Heart left ventricle (tissue), 7 donors: Measurements from ENCODE around the gene CMPK2.

DNA sequence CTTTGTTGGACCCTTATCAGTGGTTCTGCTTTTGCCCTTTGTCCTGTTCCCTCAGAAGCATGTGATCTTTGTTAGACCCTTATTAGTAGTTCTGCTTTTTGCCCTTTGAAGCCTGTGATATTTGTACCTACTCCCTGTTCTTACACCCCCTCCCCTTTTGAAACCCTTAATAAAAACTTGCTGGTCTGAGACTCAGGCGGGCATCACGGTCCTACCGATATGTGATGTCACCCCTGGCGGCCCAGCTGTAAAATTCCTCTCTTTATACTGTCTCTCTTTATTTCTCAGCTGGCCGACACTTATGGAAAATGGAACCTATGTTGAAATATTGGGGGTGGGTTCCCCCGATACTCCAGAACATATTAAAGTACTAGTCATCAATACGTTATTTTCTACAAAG lies 3.8 kb downstream of the ADI1 start:
- PRO-cap, 6 experiments = no peak in any of the 6 experiments
- RAMPAGE, long total RNA, 2 experiments = no peak in any of the 2 experiments
- RRBS = no CpG with 5 or more reads among the region's 7 CpGs

DNA sequence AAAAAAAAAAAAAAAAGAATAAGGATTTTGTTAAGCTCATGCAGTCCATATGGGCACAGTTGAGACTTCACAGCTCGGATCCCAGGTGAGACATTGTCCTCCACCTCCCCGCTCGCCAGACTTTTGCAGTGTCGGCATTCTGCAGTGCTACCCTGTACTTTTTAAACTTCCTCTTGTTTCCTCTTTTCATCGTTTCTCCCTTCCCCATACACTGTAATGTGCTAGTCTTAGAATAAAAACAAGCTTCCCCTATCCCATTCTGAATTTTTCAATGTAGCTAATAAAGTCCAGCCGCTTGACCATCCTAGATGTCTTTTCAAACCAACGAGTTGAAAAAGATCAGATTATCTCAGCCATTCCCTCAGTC lies 524 bp upstream of the ADI1 start:
- PRO-cap, 6 experiments = no peak in any of the 6 experiments
- RAMPAGE, long total RNA, 2 experiments = no peak in any of the 2 experiments
- RRBS = no CpG with 5 or more reads among the region's 7 CpGs

GRCh38 chr2:3598931-3599330 lies 4.0 kb downstream of the COLEC11 start:
- PRO-cap, 6 experiments = no peak in any of the 6 experiments
- RAMPAGE, long total RNA, 2 experiments = no peak in any of the 2 experiments
- RRBS = no CpG with 5 or more reads among the region's 10 CpGs

DNA sequence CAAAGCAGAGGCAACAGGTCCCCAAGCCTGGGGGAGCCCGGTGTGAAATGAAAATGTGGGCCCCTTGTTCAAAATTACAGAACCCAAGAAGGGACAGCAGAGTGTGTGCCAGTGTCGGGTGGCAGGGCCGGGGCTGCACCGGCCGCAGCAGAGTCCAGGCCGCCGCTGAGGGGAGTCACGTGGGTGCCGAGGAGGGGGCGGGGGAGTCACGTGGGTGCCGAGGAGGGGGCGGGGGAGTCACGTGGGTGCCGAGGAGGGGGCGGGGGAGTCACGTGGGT lies 10.1 kb downstream of the COLEC11 start:
- PRO-cap, 6 experiments = peak in 3 of 6 experiments; most common minus-strand start position 163 of the sequence (in 2)
- RAMPAGE, long total RNA, 2 experiments = no peak in any of the 2 experiments
- RRBS = 42% methylated on average over 3 of the region's 17 CpGs

DNA sequence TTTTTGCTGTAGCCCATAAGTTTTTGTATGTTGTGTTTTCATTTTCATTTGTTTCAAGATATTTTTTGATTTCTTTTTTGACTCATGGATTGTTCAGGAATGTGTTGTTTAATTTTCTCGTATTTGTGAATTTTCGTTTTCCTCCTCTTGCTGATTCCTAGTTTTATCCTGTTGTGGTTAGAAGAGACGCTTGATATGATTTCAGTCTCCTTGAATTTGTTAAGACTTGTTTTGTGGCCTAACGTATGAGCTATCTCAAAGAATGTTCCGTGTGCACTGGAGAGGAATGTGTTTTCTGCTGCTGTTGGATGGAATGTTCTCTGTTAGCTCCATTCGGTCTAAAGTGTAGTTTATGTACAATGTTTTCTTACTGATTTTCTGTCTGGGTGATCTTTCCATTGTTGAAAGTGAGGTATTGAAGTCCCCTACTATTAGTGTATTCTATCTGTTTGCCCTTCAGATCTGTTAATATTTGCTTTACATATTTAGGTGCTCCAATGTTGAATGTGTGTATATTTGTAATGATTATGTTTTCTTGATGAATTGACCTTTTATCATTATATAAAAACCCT lies 25.9 kb downstream of the COLEC11 start:
- PRO-cap, 6 experiments = no peak in any of the 6 experiments
- RAMPAGE, long total RNA, 2 experiments = no peak in any of the 2 experiments
- RRBS = no CpG with 5 or more reads among the region's 6 CpGs

- PRO-cap, 6 experiments = no peak in any of the 6 experiments
- RAMPAGE, long total RNA, 2 experiments = no peak in any of the 2 experiments
- RRBS = no CpG with 5 or more reads among the region's 14 CpGs
Observed at GRCh38 chr2:3656754-3657097, 1.3 kb upstream of the ALLC start.

DNA sequence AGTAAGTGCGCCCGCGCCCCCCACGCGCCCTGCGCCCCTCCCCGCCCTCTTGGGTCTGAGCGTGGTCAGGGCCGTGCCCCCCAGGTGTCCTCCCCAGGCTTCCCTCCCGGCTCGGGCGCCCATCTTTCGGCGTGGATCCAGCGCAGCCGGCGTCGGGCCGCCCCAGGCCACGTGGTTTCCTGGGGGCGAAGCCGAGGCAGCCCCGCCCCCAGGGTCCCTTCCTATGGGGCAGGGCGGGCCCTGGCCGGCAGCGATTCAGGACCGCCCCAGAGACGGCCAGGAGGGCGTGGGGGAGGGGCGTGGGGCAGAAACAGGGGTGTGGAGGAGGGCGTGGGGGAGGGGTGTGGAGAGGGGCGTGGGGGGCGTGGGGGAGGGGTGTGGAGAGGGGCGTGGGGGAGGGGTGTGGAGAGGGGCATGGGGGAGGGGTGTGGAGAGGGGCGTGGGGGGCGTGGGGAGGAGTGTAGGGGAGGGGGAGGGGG lies 702 bp downstream of the DCDC2C start:
- PRO-cap, 6 experiments = no peak in any of the 6 experiments
- RAMPAGE, long total RNA, 2 experiments = no peak in any of the 2 experiments
- RRBS = 23% methylated on average over 7 of the region's 36 CpGs

- PRO-cap, 6 experiments = peak in 2 of 6 experiments; most common plus-strand start chr2:3913464 (in 2); most common minus-strand start chr2:3913364 (in 2)
- RAMPAGE, long total RNA, 2 experiments = no peak in any of the 2 experiments
- RRBS = no CpG with 5 or more reads among the region's 13 CpGs
Observed at GRCh38 chr2:3913242-3913753, 209.9 kb downstream of the DCDC2C start.

- PRO-cap, 6 experiments = peak in 4 of 6 experiments; most common plus-strand start chr2:5520923 (in 4); most common minus-strand start chr2:5520744 (in 3)
- RAMPAGE, long total RNA, 2 experiments = no peak in any of the 2 experiments
- RRBS = no CpG with 5 or more reads among the region's 12 CpGs
Observed at GRCh38 chr2:5520326-5521054, 171.7 kb upstream of the SOX11 start.

GRCh38 chr2:5693016-5693216 lies 732 bp downstream of the SOX11 start:
- PRO-cap, 6 experiments = no peak in any of the 6 experiments
- RAMPAGE, long total RNA, 2 experiments = no peak in any of the 2 experiments
- RRBS = 2% methylated on average over 10 of the region's 23 CpGs

DNA sequence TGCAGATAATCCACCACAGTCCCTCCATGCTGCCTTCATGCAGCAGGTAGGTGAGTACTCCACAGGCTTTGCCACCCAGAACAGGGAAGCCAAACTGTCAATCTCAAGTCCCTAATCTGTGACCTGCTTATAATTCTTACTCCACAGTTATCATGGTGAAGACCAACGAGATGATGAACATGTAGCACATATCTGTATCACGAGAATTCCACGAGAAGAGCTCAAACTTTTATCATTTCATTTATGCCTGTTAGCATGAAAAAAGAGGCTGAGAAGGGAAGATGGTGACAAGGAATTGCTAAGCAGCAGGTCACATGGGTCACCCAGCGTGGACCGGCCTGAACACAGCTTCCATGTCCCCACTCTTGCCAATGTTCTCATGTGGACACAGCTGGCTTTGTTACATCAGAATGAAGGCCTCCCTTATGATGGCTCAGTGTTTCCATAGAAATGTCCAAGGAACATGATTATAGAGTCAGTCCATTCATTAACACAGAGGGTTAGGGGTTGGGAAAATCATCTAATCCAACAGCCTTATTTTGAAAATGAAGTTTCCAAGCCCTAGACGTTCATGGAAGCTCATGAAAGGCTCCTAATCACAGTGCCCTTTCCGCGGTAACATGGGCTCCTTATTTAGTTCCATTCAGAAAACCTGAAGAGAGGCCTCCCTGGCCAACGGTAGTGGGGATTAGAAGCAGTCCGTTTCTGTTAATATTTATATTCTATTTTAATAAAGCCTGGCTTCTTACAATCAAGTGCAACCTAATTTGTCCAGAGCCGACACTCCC lies 215.4 kb downstream of the CMPK2 start:
- PRO-cap, 6 experiments = no peak in any of the 6 experiments
- RAMPAGE, long total RNA, 2 experiments = no peak in any of the 2 experiments
- RRBS = no CpG with 5 or more reads among the region's 11 CpGs

DNA sequence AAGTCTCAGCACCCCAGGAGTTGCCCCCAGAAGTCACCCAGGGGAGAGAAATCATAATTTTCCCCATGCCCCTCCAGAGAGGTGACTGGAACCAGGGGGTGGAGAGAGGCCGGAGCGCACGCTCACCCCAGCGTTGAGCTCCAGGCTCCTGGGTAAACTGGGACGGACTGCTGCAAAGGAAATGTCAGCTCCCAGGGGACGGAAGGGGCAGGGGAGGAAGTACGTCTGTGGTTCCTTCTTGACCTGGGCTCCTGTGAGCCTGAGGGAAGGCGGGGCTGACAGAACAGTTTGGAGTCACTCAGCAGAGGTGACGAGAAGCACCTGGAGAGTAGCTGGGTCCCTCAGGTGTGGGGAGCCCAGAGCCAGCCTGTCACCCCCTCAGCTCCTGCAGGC lies 44.5 kb downstream of the CMPK2 start:
- PRO-cap, 6 experiments = peak in 6 of 6 experiments; most common plus-strand start position 263 of the sequence (in 2); most common minus-strand start position 150 of the sequence (in 4)
- RAMPAGE, long total RNA, 2 experiments = no peak in any of the 2 experiments
- RRBS = no CpG with 5 or more reads among the region's 9 CpGs

GRCh38 chr2:6865082-6866164 lies at the start of gene CMPK2:
TSS of gene CMPK2 (minus strand) at chr2:6865907.
- PRO-cap, 6 experiments = peak in 6 of 6 experiments; most common plus-strand start chr2:6865912 (in 5); most common minus-strand start chr2:6865664 (in 5)
- RAMPAGE, long total RNA, 2 experiments = no peak in any of the 2 experiments
- RRBS = 1% methylated on average over 79 of the region's 138 CpGs

- PRO-cap, 6 experiments = no peak in any of the 6 experiments
- RAMPAGE, long total RNA, 2 experiments = no peak in any of the 2 experiments
- RRBS = no CpG with 5 or more reads among the region's 7 CpGs
Observed at GRCh38 chr2:6886979-6887210, 9.3 kb downstream of the RSAD2 start.

GRCh38 chr2:6958922-6959533 lies 41.8 kb downstream of the RNF144A start:
- PRO-cap, 6 experiments = no peak in any of the 6 experiments
- RAMPAGE, long total RNA, 2 experiments = no peak in any of the 2 experiments
- RRBS = no CpG with 5 or more reads among the region's 9 CpGs

DNA sequence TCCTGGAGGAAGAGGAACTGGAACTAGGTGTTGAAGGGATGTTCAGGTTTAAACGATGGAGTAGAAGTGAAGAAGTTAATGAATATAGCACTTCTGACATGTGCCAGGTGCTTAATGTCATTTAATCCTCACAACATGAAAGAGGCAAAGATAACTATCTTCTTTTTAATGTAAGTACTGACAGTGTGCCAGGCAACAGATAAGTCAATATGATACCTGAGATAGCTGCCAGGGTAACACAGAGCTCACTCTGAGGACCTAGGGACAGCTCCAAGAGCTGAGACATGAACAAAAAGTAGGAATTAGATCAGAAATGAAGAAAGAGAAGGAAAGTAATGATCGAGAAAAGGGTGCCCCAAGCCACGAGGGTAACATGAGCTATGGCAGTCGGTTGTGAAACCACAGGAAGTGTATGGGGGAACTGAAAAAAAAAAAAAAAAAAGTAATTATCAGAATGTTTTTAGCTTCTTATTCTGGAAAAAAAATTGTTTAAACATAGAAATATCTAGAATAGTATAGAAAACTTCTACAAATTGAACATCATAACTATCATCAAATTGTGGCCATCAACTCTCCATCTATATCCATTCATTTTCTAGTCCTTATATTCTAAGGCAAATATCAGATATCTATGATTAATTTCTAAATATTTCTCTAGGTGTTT lies 140.8 kb downstream of the RNF144A start:
- PRO-cap, 6 experiments = no peak in any of the 6 experiments
- RAMPAGE, long total RNA, 2 experiments = no peak in any of the 2 experiments
- RRBS = no CpG with 5 or more reads among the region's 4 CpGs

GRCh38 chr2:7792107-7792680 lies 875.0 kb downstream of the RNF144A start:
- PRO-cap, 6 experiments = no peak in any of the 6 experiments
- RAMPAGE, long total RNA, 2 experiments = no peak in any of the 2 experiments
- RRBS = no CpG with 5 or more reads among the region's 6 CpGs

GRCh38 chr2:8249150-8249750 lies 432.6 kb upstream of the ID2 start:
- PRO-cap, 6 experiments = no peak in any of the 6 experiments
- RAMPAGE, long total RNA, 2 experiments = no peak in any of the 2 experiments
- RRBS = no CpG with 5 or more reads among the region's 15 CpGs

DNA sequence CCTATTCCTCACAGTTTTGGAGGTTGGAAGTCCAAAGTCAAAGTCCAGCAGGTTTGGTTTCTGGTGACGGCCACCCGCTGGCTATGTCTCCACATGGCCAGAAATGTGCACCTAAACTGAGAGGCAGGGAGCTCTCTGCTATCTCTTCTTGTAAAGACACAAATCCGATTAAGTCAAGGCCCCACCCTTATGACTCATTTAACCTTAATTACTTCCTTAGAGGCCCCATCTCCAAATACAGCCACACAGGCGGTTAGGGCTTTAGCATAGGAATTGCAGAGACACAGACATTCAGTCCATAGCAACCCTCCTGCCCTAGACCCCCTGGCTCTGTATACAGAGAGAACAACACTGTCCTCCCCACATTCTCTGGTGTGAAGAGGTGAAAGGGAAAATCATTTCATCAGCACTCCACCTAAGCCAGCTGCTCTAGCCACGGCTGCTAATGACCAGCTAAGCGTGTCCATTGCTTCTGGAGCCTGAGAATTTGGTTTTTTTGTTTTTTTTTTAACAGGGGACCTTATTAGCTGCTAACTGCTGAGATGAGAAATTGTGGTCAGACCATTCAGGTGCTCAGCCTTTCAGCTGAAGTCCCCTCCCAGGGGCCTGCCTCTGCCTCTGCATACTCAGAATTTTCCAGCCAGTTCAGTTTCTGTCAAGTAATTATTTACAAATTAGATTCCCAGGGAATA lies 368.8 kb upstream of the ID2 start:
- PRO-cap, 6 experiments = no peak in any of the 6 experiments
- RAMPAGE, long total RNA, 2 experiments = no peak in any of the 2 experiments
- RRBS = no CpG with 5 or more reads among the region's 6 CpGs

GRCh38 chr2:8553597-8554179 lies 128.2 kb upstream of the ID2 start:
- PRO-cap, 6 experiments = no peak in any of the 6 experiments
- RAMPAGE, long total RNA, 2 experiments = no peak in any of the 2 experiments
- RRBS = no CpG with 5 or more reads among the region's 4 CpGs